Epithelial cell of alveolus of lung (primary cell): ENCODE measurements around the gene RHOJ.

DNA sequence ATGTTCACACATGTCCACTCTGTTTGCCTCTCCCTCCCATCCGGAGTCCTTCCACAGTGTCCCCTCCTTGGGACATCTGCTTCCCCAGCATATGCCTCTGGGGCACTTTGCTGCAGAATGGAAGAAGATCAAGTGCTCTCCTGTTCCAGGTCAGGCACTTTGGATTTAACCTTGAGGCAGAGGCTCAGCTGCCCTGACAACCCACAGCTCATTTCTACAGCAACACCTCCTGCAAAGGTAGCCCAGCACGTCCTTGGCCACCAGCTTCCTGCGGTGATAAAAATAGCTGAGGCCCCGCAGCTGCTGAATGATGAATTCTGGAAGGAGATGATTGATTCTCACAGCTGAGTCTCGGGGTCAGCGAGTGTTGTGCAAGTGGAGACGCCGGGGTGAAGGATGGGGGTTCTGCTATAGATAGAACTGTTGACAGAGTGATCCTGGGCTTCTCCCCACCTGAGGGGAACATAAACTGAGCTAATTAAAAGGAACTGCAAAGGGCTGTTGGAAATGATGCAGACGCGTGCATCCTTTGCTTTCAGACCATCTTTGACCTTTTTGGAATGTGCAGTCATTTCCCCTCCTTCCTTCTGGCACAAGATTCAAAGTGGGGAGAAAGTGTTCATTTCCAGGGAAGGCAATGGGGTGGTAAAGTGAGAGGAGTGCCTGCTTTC is 145.0 kb downstream of the SLC38A6 start:
- RAMPAGE, long total RNA: no peak
- RRBS: no CpG with 5 or more reads among the region's 10 CpGs

- RAMPAGE, long total RNA: no peak
- RRBS: no CpG with 5 or more reads among the region's 8 CpGs
Observed at GRCh38 chr14:61323045-61323649, 1.8 kb downstream of the PRKCH start.

GRCh38 chr14:61341190-61341668 is 19.9 kb downstream of the PRKCH start:
- RAMPAGE, long total RNA: no peak
- RRBS: no CpG with 5 or more reads among the region's 1 CpG

DNA sequence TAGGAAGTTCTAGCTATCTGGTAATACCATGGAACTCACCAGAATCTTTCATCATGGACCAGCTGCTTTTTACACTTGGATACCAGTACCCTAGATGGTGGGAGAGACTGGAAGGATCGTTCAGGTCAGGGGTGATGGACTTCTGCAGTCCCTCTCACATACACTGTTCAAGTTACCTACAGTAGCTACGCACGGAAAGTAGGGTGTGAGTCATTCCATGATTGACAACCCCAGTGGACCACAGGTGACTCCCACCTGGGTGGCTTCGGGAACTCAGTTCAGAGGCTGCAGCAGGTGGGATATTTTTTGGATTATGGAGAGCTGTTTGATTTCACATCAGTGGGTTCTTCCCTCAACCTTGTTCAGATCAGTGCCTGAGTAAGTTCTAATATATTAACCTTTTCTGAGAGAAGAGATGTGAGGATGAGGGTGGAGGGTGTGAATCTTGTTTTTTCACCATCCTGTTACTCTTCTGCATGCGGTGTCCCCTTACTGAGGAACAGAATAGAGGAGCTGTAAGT is 39.5 kb downstream of the PRKCH start:
- RAMPAGE, long total RNA: no peak
- RRBS: no CpG with 5 or more reads among the region's 5 CpGs

DNA sequence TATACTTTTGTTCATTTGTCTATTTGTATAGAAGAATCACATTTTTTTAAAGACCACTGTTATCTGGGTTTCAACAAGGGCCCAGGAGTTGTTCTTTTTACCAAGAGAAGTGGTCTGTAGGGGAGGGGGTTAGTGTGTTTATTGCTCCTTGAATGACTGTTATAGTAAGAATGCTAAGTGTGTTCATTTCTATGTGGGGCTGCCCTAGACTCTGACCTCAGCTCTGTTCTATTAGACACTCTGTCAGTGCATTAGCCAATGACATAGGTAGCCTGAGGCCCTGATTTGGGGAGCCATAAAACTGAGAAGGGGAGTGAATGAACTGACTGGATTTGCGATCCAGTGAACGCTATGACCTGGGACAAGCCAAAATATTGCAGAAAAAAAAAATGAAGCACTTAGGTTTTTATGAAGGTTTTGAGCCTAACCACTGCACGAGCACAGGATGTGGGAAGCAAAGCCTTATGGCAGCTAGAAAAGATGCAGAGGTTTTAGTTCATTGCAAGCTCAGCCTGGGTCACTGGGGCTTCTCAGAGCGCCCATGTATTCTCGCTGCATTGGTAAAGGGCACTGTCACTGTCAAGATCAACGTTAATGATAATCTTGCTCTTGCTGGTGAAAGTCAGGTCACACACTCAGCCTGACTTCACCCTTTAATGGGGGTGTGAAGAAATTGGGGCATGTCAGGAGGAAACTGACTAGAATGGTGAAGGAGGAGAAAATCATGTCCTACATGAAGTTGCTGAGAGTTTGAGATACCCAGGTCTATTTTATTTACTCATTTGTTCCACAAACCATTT is 63.8 kb downstream of the PRKCH start:
- RAMPAGE, long total RNA: no peak
- RRBS: no CpG with 5 or more reads among the region's 6 CpGs

GRCh38 chr14:61403430-61403738 is 82.0 kb downstream of the PRKCH start:
- RAMPAGE, long total RNA: no peak
- RRBS: no CpG with 5 or more reads among the region's 1 CpG

DNA sequence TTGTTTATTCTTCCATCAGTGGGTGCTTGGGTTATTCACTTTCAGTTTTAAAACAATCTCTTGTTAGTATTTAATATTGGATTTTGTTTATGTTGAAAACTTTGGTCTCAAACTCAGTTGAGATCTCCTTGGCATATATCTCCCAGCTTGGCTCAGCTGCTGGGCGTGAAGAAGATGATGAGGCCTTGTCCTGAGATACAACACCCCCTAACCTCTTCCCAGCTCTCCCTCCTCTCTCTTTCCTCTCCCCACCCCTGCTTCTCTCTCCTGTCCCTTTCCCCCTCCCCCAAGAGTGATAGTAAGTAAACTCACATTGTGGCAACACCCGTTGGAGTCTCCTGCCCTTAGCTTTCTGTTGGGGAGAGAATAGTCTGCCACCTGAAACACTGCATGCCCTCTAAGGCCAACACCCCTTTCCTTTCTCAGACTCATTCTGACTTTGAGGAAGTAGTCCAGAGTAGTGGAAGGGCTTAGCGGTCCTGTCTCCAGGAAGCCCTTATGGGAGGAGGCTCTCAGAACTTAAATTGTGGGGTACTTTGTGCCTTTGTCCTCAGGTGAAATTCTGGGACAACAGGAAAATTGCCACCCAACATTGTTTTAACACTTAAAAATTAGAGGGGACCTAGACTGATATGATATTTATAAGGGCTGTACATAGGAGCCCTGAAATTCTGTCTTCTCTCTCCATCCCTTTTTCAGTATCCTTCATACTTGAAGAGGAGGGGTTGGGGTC is 95.2 kb downstream of the PRKCH start:
- RAMPAGE, long total RNA: no peak
- RRBS: no CpG with 5 or more reads among the region's 3 CpGs

- RAMPAGE, long total RNA: no peak
- RRBS: no CpG with 5 or more reads among the region's 7 CpGs
Observed at GRCh38 chr14:61438517-61439388, 117.4 kb downstream of the PRKCH start.

GRCh38 chr14:61528575-61529001 is 166.7 kb upstream of the HIF1A start:
- RAMPAGE, long total RNA: no peak
- RRBS: no CpG with 5 or more reads among the region's 9 CpGs

DNA sequence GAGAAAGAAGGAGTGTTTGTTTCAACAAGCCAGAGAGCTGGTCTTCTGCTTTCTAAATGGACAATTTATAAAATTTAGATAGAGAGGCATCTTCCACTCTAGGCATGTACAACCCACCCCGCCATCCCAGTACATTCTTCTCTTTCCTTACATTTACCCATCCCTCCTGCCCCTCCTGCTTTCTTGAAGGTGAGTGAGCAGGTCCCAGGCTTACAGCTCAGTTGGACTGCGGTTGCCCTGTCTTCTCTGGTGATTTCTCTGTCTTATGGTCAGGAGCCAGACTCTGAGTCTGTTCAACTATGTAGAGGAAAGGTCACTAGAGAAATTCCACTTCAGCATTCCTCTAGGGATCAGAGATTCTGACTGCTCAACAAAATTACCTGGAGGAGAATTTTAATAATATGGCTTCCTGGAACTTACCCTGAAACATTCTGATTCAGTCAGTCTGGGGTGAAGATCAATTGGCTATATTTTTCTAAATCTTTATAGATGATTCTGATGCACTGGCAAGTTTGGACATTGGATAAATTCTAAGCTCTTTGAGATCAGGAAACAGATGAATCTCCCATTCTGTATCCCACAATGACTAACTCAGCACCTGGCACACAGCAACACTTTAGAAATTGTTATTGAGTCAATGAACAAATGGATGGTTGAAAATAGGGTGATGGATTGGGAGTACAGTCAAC is 128.7 kb upstream of the HIF1A start:
- RAMPAGE, long total RNA: no peak
- RRBS: no CpG with 5 or more reads among the region's 2 CpGs

GRCh38 chr14:61603733-61604064 is 91.6 kb upstream of the HIF1A start:
- RAMPAGE, long total RNA: no peak
- RRBS: no CpG with 5 or more reads among the region's 4 CpGs

- RAMPAGE, long total RNA: no peak
- RRBS: no CpG with 5 or more reads among the region's 5 CpGs
Observed at GRCh38 chr14:61608216-61608791, 87.0 kb upstream of the HIF1A start.

DNA sequence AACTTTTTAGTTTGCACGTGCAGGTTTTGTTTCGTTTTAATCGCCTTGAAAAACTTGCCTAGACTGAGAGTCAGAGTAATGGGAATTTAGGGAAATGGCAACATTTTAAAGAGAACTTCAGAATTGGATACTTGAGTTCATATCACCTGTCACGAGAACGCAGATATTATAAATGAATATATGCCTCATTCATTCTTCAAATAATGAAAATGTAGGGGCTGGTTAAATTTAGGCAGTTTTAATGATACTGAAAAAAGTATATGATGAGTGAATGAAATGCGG is 1.1 kb downstream of the HIF1A start:
- RAMPAGE, long total RNA: no peak
- RRBS: no CpG with 5 or more reads among the region's 6 CpGs

- RAMPAGE, long total RNA: no peak
- RRBS: no CpG with 5 or more reads among the region's 5 CpGs
Observed at GRCh38 chr14:61889770-61890389, 77.4 kb downstream of the SYT16 start.

DNA sequence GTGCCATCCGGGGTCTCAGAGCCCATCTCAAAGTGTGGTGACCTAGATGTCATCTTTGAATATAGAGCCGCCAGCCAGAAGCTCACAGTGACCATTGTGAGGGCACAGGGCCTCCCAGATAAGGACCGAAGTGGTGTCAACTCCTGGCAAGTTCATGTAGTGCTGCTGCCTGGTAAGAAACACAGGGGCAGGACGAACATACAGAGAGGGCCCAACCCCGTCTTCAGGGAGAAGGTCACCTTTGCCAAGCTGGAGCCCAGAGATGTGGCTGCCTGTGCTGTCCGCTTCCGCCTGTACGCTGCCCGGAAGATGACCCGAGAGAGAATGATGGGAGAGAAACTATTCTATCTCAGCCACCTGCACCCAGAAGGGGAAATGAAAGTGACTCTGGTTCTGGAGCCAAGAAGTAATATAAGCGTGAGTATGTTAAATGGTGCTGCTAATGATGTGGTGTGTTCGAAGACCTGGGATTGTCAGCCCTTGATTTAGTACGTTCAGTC is 268.4 kb downstream of the SYT16 start:
- RAMPAGE, long total RNA: no peak
- RRBS: no CpG with 5 or more reads among the region's 13 CpGs

GRCh38 chr14:63203836-63205049 is at the start of gene RHOJ:
TSS of gene RHOJ (plus strand) at chr14:63204443.
- RAMPAGE, long total RNA: no peak
- RRBS: no CpG with 5 or more reads among the region's 25 CpGs

DNA sequence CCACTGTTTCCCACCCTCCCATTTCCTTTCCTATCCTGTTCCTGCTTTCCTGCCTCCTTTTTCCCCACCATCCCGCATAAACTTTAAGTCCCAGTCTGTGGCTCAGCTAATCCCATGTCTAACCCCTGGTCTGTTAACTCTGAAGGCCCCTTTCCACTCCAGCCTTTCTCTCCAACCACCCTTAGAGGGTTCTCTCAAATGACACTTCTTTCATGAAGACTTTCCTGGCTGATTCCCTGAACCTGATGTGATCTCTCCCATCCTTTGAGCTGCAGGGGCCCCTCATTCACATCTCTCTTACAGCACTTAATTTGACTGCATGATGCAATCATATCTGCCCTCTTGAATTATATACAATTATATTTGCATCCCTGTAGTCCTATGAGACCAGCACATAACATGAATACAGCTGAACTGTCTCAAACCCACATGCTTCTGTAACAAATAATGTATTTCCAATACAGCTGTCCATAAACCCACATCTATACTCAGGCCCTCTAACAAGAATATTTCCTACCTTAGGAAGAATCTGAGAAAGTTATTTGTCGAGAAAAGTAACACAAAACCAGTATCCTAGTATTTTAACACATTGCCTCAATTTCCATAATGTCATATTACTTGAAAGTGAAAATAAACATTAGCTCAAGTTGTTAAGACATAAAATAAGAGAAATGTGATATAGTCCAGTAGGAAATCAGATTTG is 56.4 kb downstream of the PPP2R5E start:
- RAMPAGE, long total RNA: no peak
- RRBS: no CpG with 5 or more reads among the region's 2 CpGs

DNA sequence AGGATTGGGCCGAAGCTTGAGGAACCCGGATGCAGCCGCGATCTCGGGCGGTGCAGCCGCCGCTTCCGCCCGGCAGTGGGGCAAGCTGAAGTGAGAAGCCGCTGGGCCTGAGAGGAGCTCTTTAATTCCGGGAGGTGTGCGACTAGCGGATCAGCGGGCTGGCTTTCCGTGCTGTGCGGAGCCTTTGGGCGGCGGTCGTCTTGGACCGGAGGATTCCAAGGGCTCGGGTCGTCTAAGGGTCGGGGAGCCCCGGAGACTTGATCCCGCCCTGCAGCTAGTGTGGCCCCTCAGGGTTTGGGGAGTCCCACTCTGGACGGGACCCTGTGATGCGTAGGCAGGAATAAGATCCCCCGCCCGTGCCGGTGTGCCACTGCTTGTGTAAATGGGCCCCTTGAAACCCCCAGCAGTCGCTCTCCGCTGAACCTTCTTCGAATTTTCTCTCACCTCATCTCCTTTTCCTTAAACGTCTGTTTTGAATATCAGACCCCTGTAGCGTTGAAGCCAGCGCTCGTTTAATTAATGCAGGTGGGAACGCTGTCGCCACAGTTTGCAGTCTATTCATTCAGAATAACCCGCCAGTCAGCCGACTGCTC is 461 bp upstream of the PPP2R5E start:
- RAMPAGE, long total RNA: no peak
- RRBS: 1% methylated on average over 23 of the region's 42 CpGs

GRCh38 chr14:63890828-63891866 is 38.3 kb downstream of the SYNE2 start:
- RAMPAGE, long total RNA: no peak
- RRBS: no CpG with 5 or more reads among the region's 12 CpGs

DNA sequence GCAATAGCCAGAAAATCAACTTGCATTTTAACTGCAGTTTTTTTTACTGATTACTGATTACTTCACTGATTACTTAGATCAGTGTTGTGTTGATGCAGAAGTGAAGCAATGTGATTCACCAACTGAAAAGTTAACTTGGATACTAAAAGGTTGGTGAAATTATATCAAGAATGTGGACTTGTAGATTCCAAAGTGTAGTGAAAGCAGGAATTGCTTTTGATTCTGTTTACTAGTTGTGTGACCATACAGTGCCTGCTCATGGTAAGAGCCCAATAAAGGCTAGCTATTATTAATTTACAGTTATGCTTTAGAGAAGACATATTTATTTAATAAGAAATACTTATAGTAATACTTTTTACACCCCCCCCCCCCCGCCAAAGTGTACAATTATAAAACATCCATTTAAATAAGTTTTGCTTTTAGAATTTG is 183.9 kb downstream of the ESR2 start:
- RAMPAGE, long total RNA: no peak
- RRBS: no CpG with 5 or more reads among the region's 1 CpG